NB4 (cell line): Measurements from ENCODE around the genes MRPS36, CCDC125 and AK6.

DNA sequence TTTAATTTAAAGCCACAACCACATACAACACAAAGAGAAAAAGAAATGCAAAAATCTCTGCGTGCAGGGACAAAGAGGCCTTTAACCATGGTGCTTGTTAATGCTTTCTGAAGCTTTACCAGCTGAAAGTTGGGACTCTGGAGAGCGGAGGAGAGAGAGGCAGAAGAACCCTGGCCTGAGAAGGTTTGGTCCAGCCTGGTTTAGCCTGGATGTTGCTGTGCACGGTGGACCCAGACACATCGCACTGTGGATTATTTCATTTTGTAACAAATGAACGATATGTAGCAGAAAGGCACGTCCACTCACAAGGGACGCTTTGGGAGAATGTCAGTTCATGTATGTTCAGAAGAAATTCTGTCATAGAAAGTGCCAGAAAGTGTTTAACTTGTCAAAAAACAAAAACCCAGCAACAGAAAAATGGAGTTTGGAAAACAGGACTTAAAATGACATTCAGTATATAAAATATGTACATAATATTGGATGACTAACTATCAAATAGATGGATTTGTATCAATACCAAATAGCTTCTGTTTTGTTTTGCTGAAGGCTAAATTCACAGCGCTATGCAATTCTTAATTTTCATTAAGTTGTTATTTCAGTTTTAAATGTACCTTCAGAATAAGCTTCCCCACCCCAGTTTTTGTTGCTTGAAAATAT is 82.4 kb downstream of the PIK3R1 start:
- RRBS, result no CpG with 5 or more reads among the region's 8 CpGs

GRCh38 chr5:68342766-68343248 is 127.3 kb downstream of the PIK3R1 start:
- RRBS, result no CpG with 5 or more reads among the region's 1 CpG

- RRBS, result no CpG with 5 or more reads among the region's 5 CpGs
Observed at GRCh38 chr5:68449330-68449825, 233.8 kb downstream of the PIK3R1 start.

GRCh38 chr5:68682447-68683046 is 411.3 kb upstream of the SLC30A5 start:
- RRBS, result no CpG with 5 or more reads among the region's 5 CpGs

- RRBS, result no CpG with 5 or more reads among the region's 4 CpGs
Observed at GRCh38 chr5:68744135-68744549, 349.7 kb upstream of the SLC30A5 start.

- RRBS, result no CpG with 5 or more reads among the region's 5 CpGs
Observed at GRCh38 chr5:68746110-68746600, 347.7 kb upstream of the SLC30A5 start.

DNA sequence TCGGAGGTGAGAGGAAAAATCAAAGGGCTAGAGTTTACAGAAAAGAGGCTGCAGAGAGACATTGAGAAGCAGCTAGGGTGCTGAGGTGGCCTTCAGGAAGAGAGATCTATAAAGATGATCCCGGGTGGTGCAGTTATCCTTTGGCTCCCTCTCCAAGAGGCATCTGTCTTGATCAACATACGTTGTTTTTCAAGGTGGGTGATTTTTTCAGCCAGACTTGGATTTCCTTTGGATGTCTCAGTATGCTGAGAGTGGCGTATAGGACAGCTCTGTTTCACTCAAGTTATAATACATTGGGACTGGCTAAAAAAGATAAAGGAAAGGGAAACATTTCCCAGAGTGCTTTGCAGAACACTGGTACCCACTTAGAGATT is 67.2 kb upstream of the SLC30A5 start:
- RRBS, result no CpG with 5 or more reads among the region's 4 CpGs

DNA sequence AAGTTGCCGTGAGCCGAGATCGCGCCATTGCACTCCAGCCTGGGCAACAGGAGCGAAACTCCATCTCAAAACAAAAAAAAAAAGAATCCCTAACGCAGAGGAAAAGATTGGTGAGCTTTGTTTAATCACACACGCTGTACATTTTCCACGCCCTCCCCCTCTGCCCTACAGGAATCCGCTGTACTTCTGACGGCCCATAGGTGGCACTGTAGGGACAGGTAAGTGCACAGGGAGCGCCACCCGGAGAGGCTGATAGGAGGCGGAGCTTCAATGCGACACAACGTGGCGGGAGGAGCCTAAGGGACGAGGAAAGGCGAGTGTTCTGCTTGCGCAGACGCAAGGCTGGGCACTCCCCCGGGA is 217 bp upstream of the SLC30A5 start:
- RRBS, result under 1% methylated on average over 6 of the region's 21 CpGs

GRCh38 chr5:69217331-69218692 is at the start of gene MRPS36:
Gene MRPS36, plus strand, starts transcription at chr5:69217760.
- RRBS, result 1% methylated on average over 15 of the region's 76 CpGs

GRCh38 chr5:69332488-69333011 is at the start of gene CCDC125:
Gene CCDC125, minus strand, starts transcription at chr5:69332801.
- RRBS, result 2% methylated on average over 21 of the region's 37 CpGs

DNA sequence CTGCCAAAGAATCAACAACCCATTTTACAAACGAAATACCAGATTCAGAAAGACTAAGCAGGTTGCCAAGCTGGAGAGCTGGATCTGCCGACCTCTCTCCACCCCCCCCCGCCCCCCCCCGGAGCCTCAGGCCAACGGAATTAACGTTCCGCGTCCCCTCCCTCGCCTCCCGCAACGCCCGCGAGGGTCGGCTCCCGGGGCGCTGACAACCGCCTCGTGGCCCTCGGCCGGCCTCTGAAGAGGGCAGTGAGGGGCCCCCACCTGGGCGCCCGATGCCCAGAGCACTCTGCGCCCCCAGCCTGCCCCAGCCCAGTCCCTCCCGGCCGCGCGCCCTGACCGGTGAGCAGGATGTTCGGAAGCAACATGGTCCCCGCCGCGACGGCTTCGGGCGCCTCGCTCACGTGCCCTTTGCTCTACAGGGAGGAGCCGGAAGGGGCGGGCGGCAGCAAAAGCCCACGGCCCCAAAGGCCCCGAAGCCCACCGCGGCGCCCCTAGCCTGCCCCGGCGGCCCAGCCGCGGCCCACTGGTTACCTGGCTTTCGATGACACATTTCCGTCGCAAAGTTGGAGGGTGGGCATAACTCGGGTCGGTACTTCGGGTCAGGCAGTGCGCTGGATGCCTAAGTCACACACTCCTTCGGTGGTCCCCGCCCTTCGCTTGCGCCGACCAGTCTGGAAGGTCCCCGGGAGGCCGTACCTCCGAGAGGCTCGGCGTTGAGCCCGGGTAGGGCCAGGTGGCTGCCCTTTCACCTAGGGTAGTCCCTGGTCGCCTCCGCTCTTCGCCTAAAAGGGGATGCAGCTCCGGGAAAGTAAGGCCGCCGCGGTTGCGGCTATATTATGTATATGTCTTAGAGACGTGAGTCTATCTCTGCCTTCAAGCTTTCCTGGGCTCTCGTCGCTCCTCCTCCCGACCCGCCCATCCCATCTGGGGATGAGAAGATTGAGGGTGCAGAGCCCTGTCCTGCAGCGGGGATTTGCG is at the start of gene AK6:
Gene AK6, minus strand, starts transcription at position 395 of the 978 bp plus-strand sequence.
- RRBS, result under 1% methylated on average over 38 of the region's 82 CpGs

DNA sequence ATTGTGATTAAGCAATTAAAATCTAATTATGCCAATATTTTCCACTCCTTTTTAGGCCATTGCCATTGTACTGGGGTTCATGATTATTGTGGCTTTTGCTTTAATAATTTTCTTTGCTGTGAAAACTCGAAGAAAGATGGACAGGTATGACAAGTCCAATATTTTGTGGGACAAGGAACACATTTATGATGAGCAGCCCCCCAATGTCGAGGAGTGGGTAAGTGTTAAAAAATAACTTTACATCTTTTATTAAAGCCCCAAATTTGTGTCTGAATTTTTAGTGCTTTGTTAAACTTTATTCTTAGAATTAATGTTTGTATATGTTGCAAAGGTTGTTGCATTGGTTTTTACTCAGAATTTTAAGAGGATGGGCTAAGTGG is 21.3 kb downstream of the OCLN start:
- RRBS, result no CpG with 5 or more reads among the region's 2 CpGs

DNA sequence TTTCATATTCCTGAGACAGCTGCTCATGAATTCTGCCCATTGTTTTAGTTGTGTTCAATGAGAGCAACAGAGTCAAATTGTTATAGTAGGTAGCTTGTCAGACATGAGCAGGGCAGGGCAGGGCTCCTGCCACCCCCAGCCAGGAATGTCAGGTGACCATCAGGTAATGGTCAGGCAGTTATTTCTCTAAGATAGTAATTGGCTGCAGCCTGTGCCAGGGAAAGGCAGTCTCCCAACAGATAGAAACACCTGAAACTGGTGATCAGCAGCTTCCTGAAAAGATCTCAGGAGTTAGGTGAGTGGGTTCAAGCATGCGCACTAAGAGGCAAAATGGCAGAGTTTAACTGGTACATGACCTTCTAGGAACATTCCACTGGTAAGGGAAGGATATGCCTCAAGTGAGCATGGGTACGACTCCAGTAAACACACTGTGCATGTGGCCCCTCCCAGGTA is 25.0 kb downstream of the CARTPT start:
- RRBS, result no CpG with 5 or more reads among the region's 2 CpGs

- RRBS, result no CpG with 5 or more reads among the region's 7 CpGs
Observed at GRCh38 chr5:72014964-72015467, 92.3 kb upstream of the MAP1B start.

- RRBS, result no CpG with 5 or more reads among the region's 3 CpGs
Observed at GRCh38 chr5:72141777-72142036, 34.4 kb downstream of the MAP1B start.

- RRBS, result no CpG with 5 or more reads among the region's 3 CpGs
Observed at GRCh38 chr5:72238564-72239043, 81.4 kb downstream of the MRPS27 start.

DNA sequence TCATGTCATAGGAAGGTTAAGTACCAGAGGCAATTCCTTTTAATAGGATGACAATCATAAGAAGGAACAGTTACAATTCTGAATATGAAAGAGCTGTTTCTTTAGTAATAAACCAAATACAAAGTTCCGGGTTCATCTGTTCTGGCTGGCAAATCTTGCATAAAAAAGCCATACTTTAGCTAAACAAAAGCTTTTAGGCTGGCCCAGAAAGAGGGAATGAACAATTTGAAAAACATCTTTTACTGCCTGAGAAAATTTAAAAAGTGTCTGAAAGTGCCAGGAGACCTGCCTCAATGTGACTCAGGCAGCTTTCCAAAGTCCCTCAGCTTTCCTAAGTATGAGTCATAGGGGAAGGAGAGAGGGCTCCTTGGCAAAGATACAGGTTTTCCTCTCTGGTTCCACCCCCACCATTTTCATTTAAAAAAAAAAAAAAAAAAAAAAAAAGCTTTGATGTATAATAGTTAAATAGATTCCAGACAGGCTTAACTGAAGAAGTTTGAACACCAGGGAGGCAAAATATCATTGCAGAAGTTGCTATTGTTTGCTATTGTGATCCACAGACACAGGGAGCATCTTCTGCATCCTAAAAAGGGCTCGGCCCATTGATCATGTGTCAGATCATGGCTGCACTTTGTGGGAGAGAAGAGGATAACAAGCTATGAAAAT is 71.7 kb downstream of the MRPS27 start:
- RRBS, result no CpG with 5 or more reads among the region's 2 CpGs

DNA sequence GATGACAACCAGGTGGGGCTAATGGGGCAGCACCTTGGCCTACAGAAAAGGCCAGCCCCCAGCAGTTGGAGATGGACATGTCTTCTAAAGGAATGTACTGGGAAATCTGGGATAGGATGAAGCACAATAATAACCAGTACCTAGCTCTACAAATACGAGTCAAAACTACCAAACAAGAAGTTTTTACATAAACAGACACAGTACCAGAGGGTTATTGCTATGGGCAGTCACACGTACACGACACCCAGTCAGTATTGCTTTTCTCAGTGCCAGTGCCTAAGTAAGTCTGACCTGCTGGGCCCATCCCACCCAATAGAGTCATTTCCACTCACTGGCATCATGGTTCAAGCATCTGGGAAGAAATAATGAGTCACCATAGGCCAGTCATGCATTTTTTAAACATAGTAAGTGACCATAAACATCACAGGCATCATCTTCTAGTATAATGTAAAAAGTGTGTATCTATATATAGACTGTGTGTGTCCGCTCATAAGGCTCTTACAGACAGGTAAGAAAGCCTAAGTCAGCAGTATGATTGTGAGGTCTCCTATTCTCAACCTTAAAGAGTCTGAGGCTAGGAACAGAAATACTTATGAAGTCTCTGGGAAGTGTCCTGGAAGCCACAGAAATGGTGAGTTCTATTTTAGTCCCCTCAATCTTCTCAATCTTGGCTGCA is 65.4 kb downstream of the ZNF366 start:
- RRBS, result no CpG with 5 or more reads among the region's 4 CpGs

DNA sequence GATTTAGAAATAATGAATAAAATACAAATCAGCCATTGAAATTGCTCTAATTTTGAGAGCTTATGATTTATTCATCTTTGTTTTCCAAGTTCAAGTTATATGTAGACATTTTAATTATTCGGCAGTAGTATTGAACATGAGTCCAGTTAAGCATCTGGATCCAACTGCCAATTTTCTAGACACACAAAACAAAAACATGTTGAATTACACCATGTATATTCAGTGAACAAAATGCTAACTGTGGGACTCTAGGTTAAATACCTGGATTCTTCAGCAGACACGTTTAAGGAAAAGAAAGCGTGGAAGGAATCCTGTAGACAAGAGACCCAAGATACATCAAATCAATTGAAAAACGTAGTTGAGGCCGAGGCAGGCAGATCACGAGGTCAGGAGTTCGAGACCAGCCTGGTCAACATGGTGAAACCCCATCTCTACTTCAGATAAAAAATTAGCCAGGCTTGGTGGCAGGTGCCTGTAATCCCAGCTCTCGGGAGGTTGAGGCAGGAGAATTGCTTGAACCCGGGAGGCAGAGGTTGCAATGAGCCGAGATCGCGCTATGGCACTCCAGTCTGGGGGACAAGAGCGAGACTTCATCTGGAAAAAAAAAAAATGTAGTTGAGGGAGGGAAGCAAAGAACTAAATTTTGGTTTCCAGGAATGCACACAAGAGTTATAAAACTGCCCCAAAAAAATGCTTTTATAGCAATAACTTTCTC is 54.2 kb upstream of the FCHO2 start:
- RRBS, result no CpG with 5 or more reads among the region's 13 CpGs

- RRBS, result no CpG with 5 or more reads among the region's 1 CpG
Observed at GRCh38 chr5:73008794-73009233, 53.0 kb downstream of the FCHO2 start.